AG09319 (cell line): ENCODE measurements around the gene NECAB2.

- RRBS = 39% methylated on average over 3 of the region's 17 CpGs
Measured at GRCh38 chr16:82633901-82634931, 7.4 kb downstream of the CDH13 start.

GRCh38 chr16:82653336-82654560, 27.0 kb downstream of the CDH13 start:
- RRBS = 93% methylated on average over 3 of the region's 11 CpGs

GRCh38 chr16:82747828-82748511, 121.2 kb downstream of the CDH13 start:
- RRBS = no CpG with 5 or more reads among the region's 5 CpGs

DNA sequence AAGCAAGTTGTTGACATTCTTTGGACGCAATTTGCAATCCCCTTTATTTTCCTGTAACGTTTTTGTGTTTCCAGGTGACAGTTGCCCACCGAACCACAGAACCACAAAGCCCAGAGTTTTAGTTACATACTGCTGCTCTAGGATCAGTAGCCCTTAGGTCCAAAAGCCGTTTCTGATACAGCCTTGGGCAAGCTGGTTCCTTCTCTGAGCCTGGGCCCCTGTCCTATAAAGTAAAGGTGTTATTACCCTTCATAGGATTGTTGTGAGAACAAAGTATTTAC, 461.5 kb downstream of the CDH13 start:
- RRBS = no CpG with 5 or more reads among the region's 4 CpGs

GRCh38 chr16:83713672-83713977, 94.2 kb upstream of the HSBP1 start:
- RRBS = no CpG with 5 or more reads among the region's 3 CpGs

GRCh38 chr16:83800005-83800305, 7.8 kb upstream of the HSBP1 start:
- RRBS = no CpG with 5 or more reads among the region's 7 CpGs

DNA sequence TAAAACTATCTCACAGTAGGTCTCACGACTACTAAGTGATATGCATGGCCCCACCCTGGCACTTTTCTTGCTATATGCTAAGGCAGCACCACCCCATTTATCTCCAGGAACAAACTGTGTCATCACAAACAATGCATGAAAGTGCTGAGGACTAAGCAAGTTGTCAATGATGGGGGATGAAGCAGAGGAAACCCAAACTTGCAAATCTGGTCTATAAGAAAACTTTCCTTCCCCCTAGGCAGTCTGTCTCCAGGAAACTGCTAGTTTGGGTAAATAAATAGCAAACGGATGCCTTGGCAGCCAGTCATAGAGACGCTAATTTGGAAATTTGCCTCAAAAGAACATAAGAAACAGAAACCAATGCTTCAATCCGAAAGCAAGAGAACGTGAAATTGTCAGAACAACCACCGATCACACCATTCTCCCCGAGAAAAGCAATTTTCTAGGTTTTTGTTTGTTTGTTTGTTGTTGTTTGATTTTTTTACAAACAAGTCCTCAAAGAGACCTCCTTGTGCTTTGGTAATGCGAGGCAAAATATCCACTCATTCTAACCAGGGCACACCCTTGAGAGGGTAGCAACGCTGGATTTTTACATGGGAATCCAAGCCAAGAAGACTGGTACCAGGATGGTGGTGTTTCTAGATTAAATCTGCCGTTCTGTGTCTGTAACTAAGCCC, 5.5 kb upstream of the HSBP1 start:
- RRBS = no CpG with 5 or more reads among the region's 10 CpGs

DNA sequence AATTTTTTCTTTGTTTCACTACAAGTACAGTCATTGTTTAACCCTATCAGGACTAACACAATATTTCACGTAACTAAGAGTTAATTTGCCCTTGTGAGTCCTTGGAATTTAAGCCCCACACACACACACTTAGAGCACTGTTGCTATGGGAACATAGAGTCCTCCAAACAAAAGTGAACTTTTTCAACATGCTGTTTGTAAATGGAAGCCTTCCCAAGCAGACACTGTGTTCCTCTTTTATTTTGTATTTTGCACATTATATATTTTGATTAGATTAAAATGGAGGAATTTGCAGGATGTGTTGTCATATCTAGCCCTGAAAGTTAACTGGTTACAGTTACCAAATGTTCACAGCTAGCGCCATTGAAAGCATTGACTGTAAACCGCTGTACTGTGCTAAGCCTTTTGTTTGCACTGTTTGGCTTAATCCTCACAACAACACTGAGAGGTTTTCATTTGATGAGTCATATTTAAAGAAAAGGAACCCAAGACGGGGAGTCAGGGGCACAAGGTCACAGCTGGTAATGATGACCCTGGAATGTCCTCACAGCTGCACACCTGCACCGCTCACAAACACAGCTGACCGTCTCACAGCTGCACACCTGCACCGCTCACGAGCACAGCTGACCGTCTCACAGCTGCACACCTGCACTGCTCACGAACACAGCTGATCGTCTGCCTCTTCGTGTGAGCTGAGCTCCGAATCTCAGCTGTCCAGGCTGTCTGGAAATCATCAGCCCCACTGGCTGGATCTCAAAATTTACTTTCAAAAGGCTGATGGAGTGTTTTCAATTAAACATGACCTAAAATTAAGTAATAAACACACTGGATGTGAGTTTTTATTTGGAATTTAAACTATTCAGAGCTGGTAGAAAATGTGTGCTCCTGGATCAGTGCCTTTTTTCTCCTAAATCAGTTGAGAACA, 6.4 kb downstream of the HSBP1 start:
- RRBS = no CpG with 5 or more reads among the region's 13 CpGs

- RRBS = no CpG with 5 or more reads among the region's 22 CpGs
Measured at GRCh38 chr16:83911785-83912421, 13.0 kb downstream of the MLYCD start.

DNA sequence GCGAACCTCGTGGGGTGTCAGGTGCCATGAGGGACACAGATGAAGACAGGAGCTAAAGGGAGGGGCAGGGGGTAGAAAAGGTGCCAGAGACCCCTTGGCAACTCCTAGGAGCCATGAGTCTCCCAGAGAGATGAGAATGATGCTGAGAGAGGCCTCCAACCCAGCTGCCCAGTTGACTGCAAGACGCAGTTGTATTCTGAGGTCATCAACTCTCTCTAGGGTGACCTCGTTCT, 13.4 kb downstream of the MLYCD start:
- RRBS = no CpG with 5 or more reads among the region's 4 CpGs

DNA sequence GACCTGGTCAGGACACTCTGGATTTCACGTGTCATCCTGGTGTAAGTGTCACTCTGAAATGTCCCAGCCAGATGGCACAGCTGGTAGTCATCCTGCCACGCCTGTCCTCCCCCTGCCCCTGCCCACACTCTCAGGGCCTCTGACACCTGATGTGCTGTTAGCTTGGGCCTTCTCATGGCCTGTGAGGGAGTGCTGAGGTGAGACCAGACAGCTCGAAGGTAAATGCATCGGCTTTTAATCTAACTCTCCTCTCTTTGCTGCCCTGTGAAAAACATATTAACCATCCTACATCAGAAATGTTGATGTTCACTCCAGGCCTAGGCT, 13.7 kb downstream of the MLYCD start:
- RRBS = no CpG with 5 or more reads among the region's 4 CpGs

- RRBS = no CpG with 5 or more reads among the region's 15 CpGs
Measured at GRCh38 chr16:83947688-83948334, 5.2 kb upstream of the OSGIN1 start.

DNA sequence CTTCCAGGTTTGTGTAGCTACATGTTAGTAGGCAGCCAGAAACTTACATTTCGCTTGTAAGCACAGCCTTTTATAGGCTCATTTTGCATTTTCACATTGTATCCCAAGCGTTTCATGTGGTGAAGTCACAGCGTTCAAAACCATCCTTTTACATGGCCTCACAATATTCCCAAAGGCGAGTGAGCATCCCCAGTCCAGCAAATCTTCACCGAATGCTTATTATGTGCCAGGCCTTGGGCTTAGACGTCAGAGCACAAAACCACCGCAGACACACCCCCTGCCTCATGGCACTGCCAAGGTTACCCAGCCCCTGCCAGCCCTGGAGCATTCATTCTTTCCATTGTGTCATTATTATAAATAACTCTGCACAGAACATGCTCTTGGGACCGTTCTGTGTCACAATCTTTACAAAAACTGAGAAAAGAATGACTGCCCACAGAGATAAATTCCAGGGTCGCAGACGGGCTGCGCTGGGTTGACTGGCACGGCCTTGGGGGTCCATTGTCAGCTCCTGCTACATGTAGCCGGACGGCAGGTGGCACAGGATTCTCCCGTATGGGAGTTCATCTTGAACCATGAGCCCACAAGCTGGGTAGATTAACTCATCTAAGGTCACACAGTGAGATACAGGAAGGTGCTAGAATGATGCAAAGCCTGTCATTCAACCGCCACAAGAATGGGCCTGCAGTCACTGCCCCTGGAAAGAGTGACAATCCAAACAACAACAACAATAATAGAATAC, 4.7 kb upstream of the NECAB2 start:
- RRBS = no CpG with 5 or more reads among the region's 16 CpGs

- RRBS = 2% methylated on average over 50 of the region's 123 CpGs
Measured at GRCh38 chr16:83968041-83968888, at the start of gene NECAB2. Gene NECAB2 (plus strand): TSS chr16:83968244.

DNA sequence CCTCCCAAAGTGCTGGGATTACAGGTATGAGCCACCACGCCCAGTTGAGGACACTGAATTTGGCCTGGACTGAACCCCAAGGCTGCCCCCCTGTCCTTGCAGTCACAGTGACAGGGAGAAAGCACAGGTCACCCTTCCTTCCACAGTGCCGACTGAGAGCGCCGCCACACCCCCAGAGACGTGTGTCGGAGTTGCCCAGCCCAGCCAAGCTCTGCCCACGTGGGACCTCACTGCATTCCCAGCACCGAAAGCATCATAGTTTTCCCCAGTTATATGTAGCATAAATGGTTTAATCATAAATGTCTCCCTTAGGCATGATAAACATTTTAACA, 9.3 kb downstream of the TAF1C start:
- RRBS = no CpG with 5 or more reads among the region's 8 CpGs

- RRBS = no CpG with 5 or more reads among the region's 20 CpGs
Measured at GRCh38 chr16:84283183-84283962, 11.3 kb upstream of the WFDC1 start.

GRCh38 chr16:84367107-84367634, 1.2 kb upstream of the ATP2C2 start:
- RRBS = no CpG with 5 or more reads among the region's 10 CpGs

- RRBS = no CpG with 5 or more reads among the region's 11 CpGs
Measured at GRCh38 chr16:84532077-84532736, 27.7 kb upstream of the MEAK7 start.

DNA sequence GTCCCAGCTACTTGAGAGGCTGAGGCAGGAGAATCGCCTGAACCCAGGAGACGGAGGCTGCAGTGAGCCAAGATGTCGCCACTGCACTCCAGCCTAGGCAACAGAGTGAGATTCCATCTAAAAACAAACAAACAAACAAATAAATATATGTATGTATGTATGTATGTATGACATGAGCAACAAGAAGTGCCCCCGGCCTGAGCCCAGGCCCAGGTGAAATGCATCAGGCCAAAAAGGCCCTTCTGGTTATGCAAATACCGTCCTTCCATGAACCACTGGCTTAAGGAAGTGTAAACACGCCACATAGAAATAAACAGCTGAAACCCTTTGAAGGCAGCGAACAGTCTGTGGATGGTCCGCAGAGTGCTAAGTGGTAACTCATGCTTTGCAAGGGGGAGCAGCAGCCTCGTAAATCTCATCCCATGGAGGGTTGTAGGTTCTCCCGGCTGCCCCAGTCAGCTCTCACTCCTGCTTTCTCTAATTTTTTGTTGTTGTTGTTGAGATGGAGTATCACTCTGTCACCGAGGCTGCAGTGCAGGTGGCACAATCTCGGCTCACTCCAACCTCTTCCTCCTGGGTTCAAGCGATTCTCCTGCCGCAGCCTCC, 36.8 kb downstream of the COTL1 start:
- RRBS = no CpG with 5 or more reads among the region's 14 CpGs

DNA sequence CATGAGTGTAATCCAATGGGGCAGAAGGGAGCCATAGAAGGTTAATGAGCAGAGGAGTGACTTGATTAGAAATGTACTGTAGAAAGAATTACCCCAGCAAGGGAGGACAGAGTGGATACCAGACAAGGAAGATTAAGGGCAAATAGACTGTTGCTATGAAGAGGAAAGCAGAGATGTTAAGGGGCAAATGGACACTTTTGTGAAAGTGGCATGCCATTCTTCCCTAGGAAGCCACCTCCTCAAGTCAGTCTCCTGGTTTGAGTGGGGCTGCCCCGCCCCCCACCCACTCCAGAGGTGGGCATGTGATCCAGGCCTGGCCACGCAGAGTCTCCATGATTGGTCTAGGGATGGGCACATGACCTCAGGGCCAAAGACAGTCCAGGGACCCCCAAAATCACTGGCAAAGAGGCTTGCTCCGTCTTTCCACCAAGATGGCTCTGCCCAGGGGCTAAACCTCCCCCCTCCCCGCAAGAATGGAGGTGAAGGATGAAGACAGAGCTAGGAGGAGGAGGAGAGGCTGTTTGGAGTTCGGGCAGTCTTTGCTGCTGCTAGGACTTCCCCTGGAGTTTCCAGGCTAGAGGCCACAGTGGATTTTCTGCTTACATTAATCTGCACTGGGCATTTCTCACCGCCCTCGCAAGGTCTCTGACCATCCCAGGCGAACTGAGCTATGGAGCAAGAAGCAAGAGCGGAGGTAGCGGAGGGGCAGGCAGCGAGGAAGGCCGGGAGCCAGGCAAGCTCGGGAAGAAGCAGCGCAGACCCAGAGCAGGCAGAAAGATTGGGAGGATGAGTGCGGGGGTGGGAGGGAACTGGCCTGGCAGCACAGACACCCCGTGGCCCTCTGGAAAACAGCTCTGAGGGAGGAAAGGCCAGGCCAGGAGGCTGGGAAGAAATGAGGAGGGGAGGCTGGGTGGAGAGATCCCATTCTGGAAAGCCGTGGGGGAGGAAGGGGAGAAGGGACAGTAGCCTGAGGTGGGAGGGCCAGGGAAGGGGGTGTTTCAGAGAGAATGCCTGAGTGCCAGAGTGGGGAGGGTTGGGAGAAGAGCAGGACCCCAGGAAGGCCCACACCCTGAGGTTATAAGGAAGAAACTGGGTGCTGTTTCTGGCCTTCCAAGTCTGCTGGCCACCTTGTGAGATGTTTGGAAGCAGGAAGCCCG, 3.9 kb downstream of the COTL1 start:
- RRBS = no CpG with 5 or more reads among the region's 18 CpGs